GM12878 (cell line): ENCODE measurements around a stretch of chr6.

DNA sequence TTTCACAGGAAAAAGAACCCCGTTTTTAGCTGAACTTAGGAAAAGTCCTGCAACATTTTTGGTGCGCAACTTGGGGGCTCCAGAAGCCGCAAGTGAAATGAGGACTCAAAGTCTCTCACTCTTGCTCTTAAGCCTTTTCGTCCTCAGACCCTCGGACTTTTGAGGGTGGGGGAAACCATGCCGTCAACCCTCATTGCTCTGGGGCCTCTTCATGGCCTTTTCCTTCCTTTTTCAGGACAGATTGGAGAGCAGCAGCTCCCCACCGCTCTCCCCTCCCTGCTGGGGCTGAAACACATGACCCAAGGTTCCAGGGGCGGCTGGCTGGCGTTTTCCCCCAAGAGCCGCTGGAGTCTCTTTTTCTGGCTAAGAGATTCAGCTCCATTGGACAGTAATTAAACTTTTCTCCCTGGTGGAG is 101.2 kb upstream of the GPR6 start:
- RAMPAGE, long total RNA, result no peak
- RRBS, 2 experiments, result no CpG with 5 or more reads among the region's 10 CpGs
CAGE:
- cytosol, long polyA minus RNA, result no peak
- cytosol, long polyA plus RNA, result no peak
- long polyA plus RNA, result no peak
- nucleolus, long total RNA, result no peak
- nucleus, long polyA plus RNA, result no peak
- nucleus, long total RNA, result no peak

GRCh38 chr6:110285249-110285923 is 72.8 kb downstream of the METTL24 start:
- RAMPAGE, long total RNA, result no peak
- RRBS, 2 experiments, result no CpG with 5 or more reads among the region's 5 CpGs
CAGE:
- cytosol, long polyA minus RNA, result no peak
- cytosol, long polyA plus RNA, result no peak
- long polyA plus RNA, result no peak
- nucleolus, long total RNA, result no peak
- nucleus, long polyA plus RNA, result no peak
- nucleus, long total RNA, result no peak

GRCh38 chr6:110399428-110400264 is 15.7 kb downstream of the DDO start:
- RAMPAGE, long total RNA, result no peak
- RRBS, 2 experiments, result 61 to 63% methylated on average over 14 to 16 of the region's 49 CpGs
CAGE:
- cytosol, long polyA minus RNA, result no peak
- cytosol, long polyA plus RNA, result no peak
- long polyA plus RNA, result no peak
- nucleolus, long total RNA, result no peak
- nucleus, long polyA plus RNA, result no peak
- nucleus, long total RNA, result no peak

DNA sequence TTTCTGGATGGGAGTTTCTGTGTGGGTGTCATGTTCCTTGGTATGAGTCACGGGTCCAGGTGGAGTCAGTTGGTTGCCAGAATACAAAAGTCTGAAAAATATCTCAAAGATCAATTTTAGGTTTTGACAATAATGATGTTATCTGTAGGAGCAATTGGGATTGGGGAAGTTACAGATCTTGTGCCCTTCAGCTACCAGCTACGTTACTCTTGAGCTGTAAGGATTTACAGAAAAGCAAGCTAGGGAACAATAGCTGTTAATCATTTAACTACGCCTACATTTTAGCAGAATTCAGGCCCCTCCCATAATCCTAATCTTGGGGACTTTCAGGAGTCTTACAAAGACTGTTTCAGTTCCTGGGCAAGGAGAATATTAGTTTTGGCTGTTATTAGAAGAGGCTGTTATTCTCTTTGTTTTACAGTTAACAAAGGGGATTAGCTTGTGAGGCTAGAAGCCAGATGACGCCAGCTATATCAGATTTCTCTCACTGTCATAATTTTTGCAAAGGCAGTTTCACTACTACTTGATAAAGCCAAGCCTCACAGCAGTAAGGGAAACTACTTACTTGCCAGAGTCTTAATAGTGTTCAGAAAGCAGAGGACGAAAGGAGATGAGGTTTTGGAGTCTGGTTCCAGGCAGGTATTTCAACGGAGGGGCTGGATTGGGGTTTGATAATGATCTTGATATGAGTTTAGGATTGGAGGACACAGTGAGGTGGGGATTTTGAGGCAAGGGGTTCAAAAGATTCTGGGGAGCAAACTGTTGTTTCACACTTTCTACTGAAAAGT is 15.5 kb upstream of the SLC22A16 start:
- RAMPAGE, long total RNA, result no peak
- RRBS, 2 experiments, result no CpG with 5 or more reads among the region's 6 CpGs
CAGE:
- cytosol, long polyA minus RNA, result no peak
- cytosol, long polyA plus RNA, result no peak
- long polyA plus RNA, result no peak
- nucleolus, long total RNA, result no peak
- nucleus, long polyA plus RNA, result no peak
- nucleus, long total RNA, result no peak

GRCh38 chr6:110549301-110549851 is 73.0 kb upstream of the SLC22A16 start:
- RAMPAGE, long total RNA, result no peak
- RRBS, 2 experiments, result no CpG with 5 or more reads among the region's 7 CpGs
CAGE:
- cytosol, long polyA minus RNA, result no peak
- cytosol, long polyA plus RNA, result no peak
- long polyA plus RNA, result no peak
- nucleolus, long total RNA, result no peak
- nucleus, long polyA plus RNA, result no peak
- nucleus, long total RNA, result no peak

DNA sequence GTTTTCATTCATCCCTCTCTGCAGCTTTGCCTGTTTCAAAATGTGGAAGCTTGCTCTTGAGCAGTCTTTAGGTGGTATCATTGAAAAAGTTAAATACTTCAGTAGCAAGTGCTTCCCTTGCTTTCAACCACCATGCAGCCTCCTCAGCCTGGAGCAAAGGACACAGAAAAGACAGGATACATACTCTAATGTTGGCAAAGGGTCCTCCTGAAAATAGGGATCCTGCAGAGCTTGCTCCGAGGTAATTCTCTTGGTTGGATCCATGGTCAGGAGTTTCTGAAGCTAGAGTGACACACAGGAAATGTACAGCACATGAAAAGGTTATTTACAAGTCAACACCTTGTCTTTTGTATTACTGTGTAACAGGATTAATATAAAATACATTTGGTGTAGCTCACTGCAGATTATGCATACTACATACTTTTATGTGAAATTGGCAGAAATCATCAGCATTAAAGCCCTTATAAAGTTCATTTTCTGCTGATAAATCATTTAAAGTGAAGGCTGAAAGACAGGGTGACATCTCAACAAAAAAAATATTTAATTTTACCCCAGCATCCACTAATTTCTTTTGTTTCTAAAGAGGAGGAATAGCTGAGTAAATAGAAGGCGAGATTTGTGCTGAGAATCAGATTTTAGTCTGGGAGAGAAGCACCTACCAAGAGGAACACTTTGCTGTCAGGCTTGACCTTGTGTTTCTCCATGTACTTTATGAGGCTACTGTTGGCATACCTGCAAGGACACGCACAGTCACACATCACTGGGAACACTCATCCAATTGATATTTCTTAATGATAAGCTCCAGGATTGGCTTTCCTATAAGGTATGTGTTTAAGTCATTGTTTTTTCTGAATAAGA is 146.4 kb upstream of the SLC22A16 start:
- RAMPAGE, long total RNA, result no peak
- RRBS, 2 experiments, result no CpG with 5 or more reads among the region's 3 CpGs
CAGE:
- cytosol, long polyA minus RNA, result no peak
- cytosol, long polyA plus RNA, result no peak
- long polyA plus RNA, result no peak
- nucleolus, long total RNA, result no peak
- nucleus, long polyA plus RNA, result no peak
- nucleus, long total RNA, result no peak

DNA sequence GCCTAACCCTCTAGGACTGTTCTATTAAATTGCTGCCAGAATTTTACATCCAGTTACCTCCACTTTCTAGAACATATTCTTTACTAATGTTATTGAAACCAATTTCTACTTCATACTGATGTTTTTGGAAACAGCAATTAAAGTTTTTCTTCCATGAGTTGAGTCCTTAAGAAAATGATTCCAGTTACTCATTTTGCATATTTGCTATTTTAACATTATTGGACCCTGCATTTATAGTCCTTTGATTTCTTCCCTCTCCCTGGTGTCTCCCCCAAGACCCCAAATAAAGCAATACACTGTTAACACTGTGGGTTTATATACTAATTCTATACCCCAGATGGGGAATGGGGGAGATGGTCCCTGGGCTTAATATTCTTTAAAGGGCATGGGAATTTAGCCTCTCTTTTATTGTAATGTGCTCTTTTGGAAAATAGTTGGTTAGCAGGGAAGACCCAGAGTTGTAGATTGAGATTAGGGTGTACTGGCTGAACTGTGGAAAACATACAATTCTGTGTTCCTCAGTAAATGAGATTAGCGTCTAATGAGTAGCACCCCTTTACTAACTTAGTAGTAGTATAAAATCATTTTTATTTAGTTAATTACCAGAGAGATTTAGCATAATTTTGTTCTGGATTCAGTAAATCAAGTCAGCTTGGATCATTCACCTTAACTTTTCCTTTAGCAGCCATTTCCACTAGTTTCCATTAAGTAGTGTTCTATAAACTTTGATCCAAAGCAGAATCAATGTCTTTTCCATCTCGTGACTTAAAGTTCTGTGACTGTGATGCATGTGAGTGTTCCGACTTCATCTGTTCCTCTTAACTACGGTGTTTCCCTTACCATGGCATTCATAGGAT is 19.7 kb downstream of the AMD1 start:
- RAMPAGE, long total RNA, result no peak
- RRBS, 2 experiments, result no CpG with 5 or more reads among the region's 4 CpGs
CAGE:
- cytosol, long polyA minus RNA, result start-site peak on the plus strand centred at position 187 of the sequence, 8 bp wide, 43 reads
- cytosol, long polyA plus RNA, result no peak
- long polyA plus RNA, result no peak
- nucleolus, long total RNA, result no peak
- nucleus, long polyA plus RNA, result no peak
- nucleus, long total RNA, result no peak

DNA sequence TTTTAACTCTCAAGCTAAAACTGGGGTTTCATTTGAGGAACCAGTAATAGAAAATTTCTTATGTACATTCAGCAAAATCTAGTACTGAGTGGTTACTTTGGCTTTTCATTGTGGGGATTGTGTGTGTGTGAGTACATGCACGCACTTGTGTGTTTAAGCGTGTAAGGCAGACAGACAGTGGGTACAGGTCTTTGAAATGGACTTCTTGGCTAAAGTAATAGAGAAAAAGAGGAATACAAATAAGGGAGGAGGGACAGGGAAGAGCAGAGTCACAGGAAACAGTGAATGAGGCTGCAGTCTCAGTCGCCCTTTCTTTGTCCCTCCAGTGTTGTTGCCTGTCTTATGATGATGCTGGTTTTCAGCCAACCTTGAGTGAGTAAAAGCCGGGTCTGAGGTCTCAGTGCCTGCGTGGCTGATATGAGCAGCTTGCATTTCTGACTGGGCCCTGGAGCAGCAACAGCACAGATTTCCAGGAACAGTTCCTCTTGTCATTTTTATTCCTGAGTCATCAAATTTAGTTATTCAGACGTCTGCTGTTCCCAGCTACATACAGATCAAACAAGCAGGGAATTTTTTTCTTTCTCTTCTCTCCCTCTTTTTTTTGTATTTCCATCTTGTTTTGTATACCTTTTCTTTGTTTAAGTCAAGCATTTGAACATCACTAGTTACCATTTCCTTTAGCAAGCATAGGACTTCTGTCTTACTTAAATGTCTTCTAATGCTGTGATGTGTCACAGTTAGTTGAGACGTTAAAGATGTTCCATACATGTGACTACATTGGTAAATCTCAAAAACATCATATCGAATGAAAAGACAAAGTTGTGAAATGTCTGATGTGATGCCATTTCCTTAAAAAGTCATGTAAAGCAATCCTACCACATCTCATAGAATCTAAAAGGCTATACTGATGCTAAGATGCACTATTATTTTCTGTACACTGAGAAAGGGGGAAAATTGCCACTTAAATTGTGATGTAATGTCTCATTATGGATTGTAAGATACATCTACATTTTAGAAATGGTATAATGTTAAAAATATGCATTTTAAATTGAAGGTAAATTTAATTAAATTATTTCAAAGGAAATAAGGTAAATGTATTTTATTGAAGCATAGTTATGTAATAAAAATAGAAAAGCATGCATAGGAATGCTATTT is 26.6 kb downstream of the SLC16A10 start:
- RAMPAGE, long total RNA, result no peak
- RRBS, 2 experiments, result no CpG with 5 or more reads among the region's 8 CpGs
CAGE:
- cytosol, long polyA minus RNA, result no peak
- cytosol, long polyA plus RNA, result no peak
- long polyA plus RNA, result no peak
- nucleolus, long total RNA, result no peak
- nucleus, long polyA plus RNA, result no peak
- nucleus, long total RNA, result no peak

DNA sequence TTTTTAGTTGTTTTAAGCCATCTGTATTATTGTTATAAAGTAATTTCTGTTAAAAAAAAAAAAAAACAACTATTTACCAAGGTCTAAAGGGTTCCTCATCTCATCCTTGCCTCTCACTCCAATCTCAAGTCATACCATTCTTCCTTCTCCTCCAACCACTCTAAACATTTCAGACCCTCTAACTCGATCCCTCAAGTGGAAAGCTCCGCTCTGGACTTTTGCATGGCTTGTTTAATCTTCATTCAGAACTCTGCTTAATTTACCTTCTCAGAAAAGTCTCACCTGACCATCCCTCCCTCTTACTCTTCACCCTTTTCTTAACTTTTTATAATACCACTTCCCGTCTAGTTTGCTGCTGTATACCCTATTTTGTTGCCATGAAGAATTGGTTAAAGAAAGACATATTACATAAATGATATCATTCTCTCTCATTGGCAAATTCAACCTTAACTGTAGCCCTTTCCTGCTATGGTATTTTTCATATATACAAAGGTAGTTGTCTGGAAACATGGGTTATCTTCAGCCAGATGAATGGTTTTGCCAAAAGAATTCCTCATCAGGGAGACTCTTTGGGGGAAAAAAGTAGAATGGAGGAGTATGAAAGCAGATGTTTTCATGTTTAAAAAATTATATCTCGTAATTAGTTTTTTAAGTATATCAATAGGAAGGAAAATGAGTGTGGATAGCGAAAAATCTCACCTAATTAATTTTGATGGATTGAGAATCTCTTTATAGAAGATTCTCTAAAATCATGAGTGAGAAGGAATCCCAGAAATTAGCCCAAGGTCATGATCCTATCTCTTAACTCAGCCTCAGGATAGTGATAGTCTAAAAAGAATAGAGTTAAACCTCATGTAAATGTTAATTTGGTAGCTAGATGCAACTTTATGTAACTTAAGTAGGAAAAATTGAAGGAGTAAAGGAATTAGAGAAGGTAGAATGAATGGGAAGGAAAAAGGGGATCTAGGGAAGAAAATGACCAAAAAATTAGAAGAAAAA is 70.0 kb downstream of the REV3L start:
- RAMPAGE, long total RNA, result no peak
- RRBS, 2 experiments, result no CpG with 5 or more reads among the region's 5 CpGs
CAGE:
- cytosol, long polyA minus RNA, result no peak
- cytosol, long polyA plus RNA, result no peak
- long polyA plus RNA, result no peak
- nucleolus, long total RNA, result no peak
- nucleus, long polyA plus RNA, result no peak
- nucleus, long total RNA, result no peak

- RAMPAGE, long total RNA, result no peak
- RRBS, 2 experiments, result no CpG with 5 or more reads among the region's 5 CpGs
CAGE:
- cytosol, long polyA minus RNA, result no peak
- cytosol, long polyA plus RNA, result no peak
- long polyA plus RNA, result no peak
- nucleolus, long total RNA, result no peak
- nucleus, long polyA plus RNA, result no peak
- nucleus, long total RNA, result no peak
These were observed 45.5 kb upstream of the REV3L start for GRCh38 chr6:111528378-111529100.

DNA sequence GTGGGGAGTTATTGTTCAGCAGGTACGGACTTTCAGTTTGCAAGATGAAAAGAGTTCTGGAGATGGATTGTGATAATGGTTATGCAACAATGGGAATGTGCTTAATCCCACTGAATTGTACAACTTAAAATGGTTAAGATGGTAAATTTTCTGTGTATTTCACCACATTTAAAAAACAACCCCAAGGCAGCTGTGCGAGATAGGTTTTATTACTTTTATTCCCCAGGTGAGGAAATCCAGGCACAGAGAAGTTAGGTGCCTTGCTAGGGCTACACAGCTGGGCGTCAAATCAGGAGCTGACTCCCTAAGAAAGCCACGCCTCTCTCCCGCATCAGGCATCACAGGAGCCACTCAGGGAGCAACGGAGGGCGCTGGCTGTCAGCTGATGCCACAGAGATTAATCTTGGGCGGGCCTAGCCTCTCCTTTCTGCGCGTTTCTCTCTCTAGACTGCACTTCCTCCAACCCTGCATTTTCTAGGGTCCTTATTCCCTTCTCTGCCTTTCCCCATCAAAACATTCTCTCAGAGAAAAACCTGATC is 9.4 kb upstream of the TRAF3IP2 start:
- RAMPAGE, long total RNA, result no peak
- RRBS, 2 experiments, result no CpG with 5 or more reads among the region's 10 CpGs
CAGE:
- cytosol, long polyA minus RNA, result no peak
- cytosol, long polyA plus RNA, result no peak
- long polyA plus RNA, result no peak
- nucleolus, long total RNA, result no peak
- nucleus, long polyA plus RNA, result no peak
- nucleus, long total RNA, result no peak

DNA sequence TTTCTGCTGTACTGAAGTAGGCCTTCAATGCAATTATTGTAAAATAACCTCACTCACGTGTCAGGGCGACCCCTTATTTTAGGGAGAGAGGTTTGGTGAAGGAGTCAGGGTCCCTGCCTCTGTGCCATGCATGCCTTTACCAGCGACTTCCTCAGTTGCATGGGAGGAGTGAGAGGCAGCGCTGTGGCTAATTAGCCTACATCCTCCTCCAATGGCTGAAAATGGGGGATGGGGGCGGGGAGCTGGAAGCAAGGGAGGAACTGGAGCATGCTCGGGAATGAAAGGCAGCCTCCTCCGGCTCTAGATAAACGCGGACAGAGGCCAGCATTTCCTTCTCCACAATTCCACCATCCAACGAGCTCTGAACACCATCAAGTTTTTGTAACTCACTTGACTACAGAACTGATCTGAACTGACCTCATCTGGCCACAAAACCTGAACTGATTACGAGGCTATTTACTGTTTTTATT is 58.0 kb upstream of the TRAF3IP2 start:
- RAMPAGE, long total RNA, result no peak
- RRBS, 2 experiments, result no CpG with 5 or more reads among the region's 11 CpGs
CAGE:
- cytosol, long polyA minus RNA, result no peak
- cytosol, long polyA plus RNA, result no peak
- long polyA plus RNA, result no peak
- nucleolus, long total RNA, result no peak
- nucleus, long polyA plus RNA, result no peak
- nucleus, long total RNA, result no peak

DNA sequence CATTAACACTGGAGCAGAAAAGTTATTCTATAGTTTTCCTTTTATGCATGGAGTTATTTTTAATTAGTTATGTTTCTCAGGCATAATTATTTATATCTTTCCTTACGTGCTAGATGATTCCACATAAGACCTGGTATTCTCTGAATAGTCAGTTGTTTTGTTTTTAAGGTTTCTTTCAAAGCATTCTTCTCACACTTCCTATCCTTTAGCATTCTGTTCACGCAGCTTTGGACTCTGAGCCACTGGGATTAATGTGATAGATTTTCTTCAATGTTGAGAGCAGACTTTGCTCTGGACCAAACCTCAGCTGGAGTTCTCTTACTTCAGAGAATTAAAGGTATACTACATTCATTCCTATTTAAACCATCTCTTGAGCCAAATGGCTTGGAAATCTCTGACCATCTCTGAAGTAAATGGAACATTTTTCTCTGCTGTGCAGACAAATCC is 70.7 kb upstream of the TRAF3IP2 start:
- RAMPAGE, long total RNA, result no peak
- RRBS, 2 experiments, result no CpG with 5 or more reads among the region's 2 CpGs
CAGE:
- cytosol, long polyA minus RNA, result no peak
- cytosol, long polyA plus RNA, result no peak
- long polyA plus RNA, result no peak
- nucleolus, long total RNA, result no peak
- nucleus, long polyA plus RNA, result no peak
- nucleus, long total RNA, result no peak

DNA sequence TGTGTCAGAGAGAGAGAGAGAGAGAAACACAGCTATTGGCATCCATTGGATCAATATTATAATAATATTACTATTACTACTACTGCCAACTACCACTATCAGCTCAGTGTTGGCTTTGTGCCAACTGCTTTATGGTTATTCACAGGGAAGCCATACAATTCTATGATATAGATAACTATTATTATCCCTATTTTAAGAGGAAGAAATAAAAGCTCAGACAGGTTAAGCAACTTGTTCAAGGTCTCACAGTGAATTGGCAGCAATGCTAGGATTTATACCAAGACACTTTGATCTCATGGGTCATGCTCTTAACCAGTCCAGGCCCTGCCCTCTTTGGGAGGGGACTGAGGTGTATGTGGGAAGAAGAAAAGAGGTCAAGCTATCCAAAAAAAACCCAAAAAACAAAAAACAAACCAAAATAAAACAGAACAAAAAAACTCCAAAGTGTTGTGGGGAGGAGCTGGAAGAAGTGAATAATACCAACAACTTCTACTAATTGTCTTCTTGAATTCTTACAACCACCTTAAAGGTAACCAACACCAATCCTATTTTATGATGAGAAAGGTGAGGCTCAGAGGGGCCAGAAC is 82.1 kb upstream of the TRAF3IP2 start:
- RAMPAGE, long total RNA, result no peak
CAGE:
- cytosol, long polyA minus RNA, result no peak
- cytosol, long polyA plus RNA, result no peak
- long polyA plus RNA, result no peak
- nucleolus, long total RNA, result no peak
- nucleus, long polyA plus RNA, result no peak
- nucleus, long total RNA, result no peak

GRCh38 chr6:111692067-111693226 is 86.8 kb upstream of the TRAF3IP2 start:
- RAMPAGE, long total RNA, result no peak
- RRBS, 2 experiments, result no CpG with 5 or more reads among the region's 21 CpGs
CAGE:
- cytosol, long polyA minus RNA, result no peak
- cytosol, long polyA plus RNA, result no peak
- long polyA plus RNA, result no peak
- nucleolus, long total RNA, result no peak
- nucleus, long polyA plus RNA, result no peak
- nucleus, long total RNA, result no peak

DNA sequence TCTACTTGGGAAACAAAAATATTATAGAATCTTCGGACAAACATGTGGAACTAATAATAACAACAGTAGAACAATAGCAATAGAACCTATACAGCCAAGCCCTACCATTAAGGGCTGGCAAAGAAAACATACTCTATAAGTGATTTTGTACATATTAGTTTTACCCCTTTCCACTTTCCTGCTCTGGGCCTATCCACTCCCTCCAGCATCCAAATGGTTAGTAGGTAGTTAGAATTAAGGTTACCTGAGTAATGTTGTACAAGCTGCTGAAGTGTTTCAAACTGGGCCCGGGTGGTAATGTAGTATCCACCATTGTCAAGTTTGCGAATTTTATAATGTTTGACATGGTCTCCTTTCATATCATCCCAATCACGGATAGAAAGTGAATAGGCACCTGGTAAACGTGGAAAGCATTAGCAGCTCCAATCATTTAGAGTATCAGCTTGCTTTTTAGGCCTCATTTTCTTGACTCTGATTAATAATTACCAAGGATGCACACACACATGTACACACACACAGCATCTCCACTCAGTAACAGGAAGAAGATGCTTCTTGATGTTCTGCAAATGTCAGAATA is 97.1 kb upstream of the TRAF3IP2 start:
- RAMPAGE, long total RNA, result no peak
- RRBS, 2 experiments, result no CpG with 5 or more reads among the region's 5 CpGs
CAGE:
- cytosol, long polyA minus RNA, result start-site peak on the minus strand centred at position 242 of the sequence, 11 bp wide, 42 reads
- cytosol, long polyA plus RNA, result no peak
- long polyA plus RNA, result no peak
- nucleolus, long total RNA, result no peak
- nucleus, long polyA plus RNA, result no peak
- nucleus, long total RNA, result no peak

DNA sequence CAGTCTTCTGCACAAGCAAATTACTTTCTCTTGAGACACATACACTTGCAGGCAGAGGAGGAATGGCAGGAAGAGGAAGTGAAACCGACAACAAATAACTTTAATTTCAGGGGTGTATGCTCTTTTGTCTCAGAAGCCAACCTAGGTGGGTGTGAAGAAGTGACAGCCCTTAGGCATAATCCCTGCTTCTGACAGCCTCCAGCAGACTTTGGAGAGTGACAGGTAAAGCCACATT is 118.8 kb upstream of the TRAF3IP2 start:
- RAMPAGE, long total RNA, result no peak
- RRBS, 2 experiments, result no CpG with 5 or more reads among the region's 1 CpG
CAGE:
- cytosol, long polyA minus RNA, result no peak
- cytosol, long polyA plus RNA, result no peak
- long polyA plus RNA, result no peak
- nucleolus, long total RNA, result no peak
- nucleus, long polyA plus RNA, result no peak
- nucleus, long total RNA, result no peak

GRCh38 chr6:111731176-111731830 is 125.6 kb upstream of the TRAF3IP2 start:
- RAMPAGE, long total RNA, result no peak
- RRBS, 2 experiments, result no CpG with 5 or more reads among the region's 7 CpGs
CAGE:
- cytosol, long polyA minus RNA, result no peak
- cytosol, long polyA plus RNA, result no peak
- long polyA plus RNA, result no peak
- nucleolus, long total RNA, result no peak
- nucleus, long polyA plus RNA, result no peak
- nucleus, long total RNA, result no peak

DNA sequence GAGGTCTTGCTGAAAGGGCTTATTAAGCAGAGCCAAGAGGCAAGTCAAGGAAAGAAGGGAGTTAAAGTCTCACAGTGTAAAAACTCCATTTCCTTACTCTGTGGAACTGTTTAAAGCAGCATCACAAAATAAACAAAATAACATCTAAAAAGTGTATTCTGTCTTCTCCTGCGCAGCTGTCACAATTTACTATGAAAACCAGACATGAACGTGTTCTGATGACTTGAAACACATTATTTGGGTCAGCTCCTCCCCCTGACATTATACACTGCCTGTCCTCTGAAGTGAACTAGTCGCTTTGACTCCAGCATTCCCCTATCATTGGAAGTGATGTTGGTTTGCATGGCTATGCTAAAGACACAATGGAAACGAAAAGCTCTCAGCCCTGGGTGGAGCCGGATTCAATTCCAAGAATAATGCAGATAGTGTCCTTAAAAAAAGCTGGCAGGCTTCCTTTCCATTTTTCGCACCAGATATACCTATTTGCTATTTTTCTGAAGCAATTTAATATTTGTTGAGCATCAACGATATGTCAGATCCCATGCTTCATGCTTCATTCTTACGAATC is 125.9 kb downstream of the FYN start:
- RAMPAGE, long total RNA, result no peak
- RRBS, 2 experiments, result no CpG with 5 or more reads among the region's 8 CpGs
CAGE:
- cytosol, long polyA minus RNA, result no peak
- cytosol, long polyA plus RNA, result no peak
- long polyA plus RNA, result no peak
- nucleolus, long total RNA, result no peak
- nucleus, long polyA plus RNA, result no peak
- nucleus, long total RNA, result no peak

- RAMPAGE, long total RNA, result no peak
- RRBS, 2 experiments, result no CpG with 5 or more reads among the region's 1 CpG
CAGE:
- cytosol, long polyA minus RNA, result no peak
- cytosol, long polyA plus RNA, result no peak
- long polyA plus RNA, result no peak
- nucleolus, long total RNA, result no peak
- nucleus, long polyA plus RNA, result no peak
- nucleus, long total RNA, result no peak
These were observed 110.9 kb downstream of the FYN start for GRCh38 chr6:111762298-111762744.